ENCODE measurements around a stretch of chr14.

DNA sequence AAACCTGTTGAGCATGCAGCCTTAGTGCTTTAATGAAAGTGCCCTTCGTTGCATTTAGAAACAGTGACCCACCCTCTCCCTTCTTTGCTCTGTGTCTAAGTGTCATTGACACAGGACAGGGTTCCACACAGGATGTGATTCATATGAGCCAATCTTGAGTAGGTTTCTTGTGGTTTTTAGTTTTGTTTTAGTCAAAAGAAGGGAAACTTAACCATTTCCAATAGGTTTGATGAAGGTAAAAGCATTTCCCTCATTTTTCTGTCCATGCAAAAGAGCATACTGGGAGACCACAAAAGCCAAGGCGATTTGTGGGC is 32.7 kb upstream of the HIF1A start:
- PRO-cap, 8 experiments, result no peak in any of the 8 experiments

- PRO-cap, 8 experiments, result peak in 8 of 8 experiments; most common minus-strand start chr14:61695230 (in 6)
These were observed 472 bp upstream of the HIF1A start for GRCh38 chr14:61694707-61695375.

- PRO-cap, 8 experiments, result no peak in any of the 8 experiments
These were observed 65.6 kb upstream of the GPHB5 start for GRCh38 chr14:63384292-63384795.

GRCh38 chr14:63499574-63500242 is 43.5 kb downstream of the PPP2R5E start:
- PRO-cap, 8 experiments, result no peak in any of the 8 experiments

GRCh38 chr14:63541988-63542377 is 1.2 kb downstream of the PPP2R5E start:
- PRO-cap, 8 experiments, result no peak in any of the 8 experiments

- PRO-cap, 8 experiments, result no peak in any of the 8 experiments
These were observed 43.5 kb downstream of the SYNE2 start for GRCh38 chr14:63896072-63896884.

DNA sequence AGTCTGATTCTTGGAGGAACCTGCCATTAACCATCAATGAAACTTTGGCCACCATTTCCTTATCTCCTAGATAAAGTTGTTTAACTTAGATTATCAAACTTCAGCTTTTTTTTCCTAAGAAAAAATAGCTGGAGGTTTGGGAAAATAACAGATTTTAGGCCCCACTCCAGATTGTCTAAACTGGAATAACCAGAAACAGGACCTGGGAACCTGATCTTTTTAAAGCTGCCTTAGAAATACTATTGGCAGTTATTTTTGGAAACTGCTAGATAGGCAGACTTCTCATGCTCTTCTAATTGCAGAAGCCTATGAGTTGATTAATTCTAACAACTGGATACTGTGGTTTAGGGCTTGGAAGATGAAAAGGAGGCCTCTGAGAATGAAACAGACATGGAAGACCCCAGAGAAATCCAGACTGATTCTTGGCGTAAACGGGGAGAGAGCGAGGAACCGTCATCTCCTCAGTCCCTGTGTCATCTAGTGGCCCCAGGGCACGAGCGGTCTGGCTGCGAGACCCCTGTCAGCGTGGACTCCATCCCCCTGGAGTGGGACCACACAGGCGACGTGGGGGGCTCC is 80.2 kb downstream of the ESR2 start:
- PRO-cap, 8 experiments, result no peak in any of the 8 experiments

GRCh38 chr14:64427271-64427610 is 38.1 kb upstream of the AKAP5 start:
- PRO-cap, 8 experiments, result no peak in any of the 8 experiments

GRCh38 chr14:64527800-64528135 is 12.8 kb upstream of the HSPA2 start:
- PRO-cap, 8 experiments, result peak in 4 of 8 experiments; most common plus-strand start chr14:64528044 (in 4)

DNA sequence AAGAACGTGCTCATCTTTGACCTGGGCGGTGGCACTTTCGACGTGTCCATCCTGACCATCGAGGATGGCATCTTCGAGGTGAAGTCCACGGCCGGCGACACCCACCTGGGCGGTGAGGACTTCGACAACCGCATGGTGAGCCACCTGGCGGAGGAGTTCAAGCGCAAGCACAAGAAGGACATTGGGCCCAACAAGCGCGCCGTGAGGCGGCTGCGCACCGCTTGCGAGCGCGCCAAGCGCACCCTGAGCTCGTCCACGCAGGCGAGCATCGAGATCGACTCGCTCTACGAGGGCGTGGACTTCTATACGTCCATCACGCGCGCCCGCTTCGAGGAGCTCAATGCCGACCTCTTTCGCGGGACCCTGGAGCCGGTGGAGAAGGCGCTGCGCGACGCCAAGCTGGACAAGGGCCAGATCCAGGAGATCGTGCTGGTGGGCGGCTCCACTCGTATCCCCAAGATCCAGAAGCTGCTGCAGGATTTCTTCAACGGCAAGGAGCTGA is 945 bp downstream of the HSPA2 start:
- PRO-cap, 8 experiments, result no peak in any of the 8 experiments

- PRO-cap, 8 experiments, result no peak in any of the 8 experiments
These were observed 34.3 kb downstream of the PPP1R36 start for GRCh38 chr14:64584113-64584477.

DNA sequence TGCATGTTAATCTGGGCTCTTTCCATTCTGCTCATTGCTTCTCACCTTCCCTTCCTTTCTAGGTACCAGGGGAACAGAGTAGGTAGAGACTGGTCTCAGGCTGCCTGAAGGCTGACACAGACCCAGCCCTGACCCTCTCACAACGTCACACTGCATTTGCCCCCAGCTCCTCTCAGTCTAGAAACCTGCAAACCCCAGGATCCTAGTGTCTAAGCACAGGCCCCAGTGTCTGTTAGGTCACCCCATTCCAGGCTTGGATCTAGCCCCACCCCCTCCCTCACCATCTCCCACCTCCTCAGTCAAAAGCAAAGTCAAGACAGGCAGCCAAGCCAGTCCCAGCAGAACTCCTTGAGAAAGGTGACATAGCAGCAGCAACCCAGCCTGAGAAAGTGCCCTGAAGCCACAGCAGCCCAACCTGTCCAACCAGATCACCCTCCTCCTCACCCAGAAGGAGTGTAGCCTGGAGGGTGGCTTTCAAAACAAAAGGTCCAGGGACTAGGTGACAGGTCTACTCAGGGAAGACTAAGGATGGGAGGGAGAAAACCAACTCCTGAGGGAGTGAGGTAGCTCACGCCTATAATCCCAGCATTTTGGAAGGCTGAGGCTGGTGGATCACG is 5.3 kb downstream of the RAB15 start:
- PRO-cap, 8 experiments, result no peak in any of the 8 experiments

DNA sequence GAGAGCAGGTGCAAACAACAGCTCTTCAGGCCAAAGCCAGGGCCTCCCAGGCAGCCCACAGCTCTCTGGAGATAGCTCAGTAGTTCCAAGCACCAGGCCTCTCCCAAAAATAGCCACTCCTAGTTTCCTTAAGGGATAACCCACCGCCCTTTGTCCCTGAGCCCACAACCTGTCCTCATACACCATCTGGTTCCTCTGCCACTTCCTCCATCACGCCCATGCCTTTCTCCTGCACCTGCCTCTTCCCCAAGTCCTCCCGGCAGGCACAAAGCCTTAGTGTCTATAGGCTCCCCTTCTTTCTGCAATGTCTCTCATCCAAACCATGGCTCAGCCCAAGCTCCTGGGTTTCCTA is 2.1 kb downstream of the RAB15 start:
- PRO-cap, 8 experiments, result no peak in any of the 8 experiments

- PRO-cap, 8 experiments, result no peak in any of the 8 experiments
These were observed 28.6 kb downstream of the MAX start for GRCh38 chr14:65073639-65074154.

GRCh38 chr14:65096355-65096701 is 6.0 kb downstream of the MAX start:
- PRO-cap, 8 experiments, result peak in 4 of 8 experiments; most common minus-strand start chr14:65096515 (in 4)

DNA sequence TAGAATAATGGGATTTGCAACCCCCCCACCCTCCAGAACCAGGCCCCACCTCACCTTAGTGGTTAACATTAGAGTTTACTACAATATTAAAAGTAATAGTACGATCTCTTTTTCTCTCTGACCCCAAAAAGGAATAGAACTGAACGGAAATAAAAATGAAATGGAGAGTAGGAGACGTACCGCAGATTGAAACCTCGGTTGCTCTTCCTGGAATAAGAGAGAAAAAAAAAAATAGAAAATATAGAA is 1.0 kb downstream of the MAX start:
- PRO-cap, 8 experiments, result peak in 2 of 8 experiments; most common minus-strand start position 130 of the sequence (in 1)

- PRO-cap, 8 experiments, result no peak in any of the 8 experiments
These were observed 134.1 kb upstream of the MAX start for GRCh38 chr14:65236396-65236770.

DNA sequence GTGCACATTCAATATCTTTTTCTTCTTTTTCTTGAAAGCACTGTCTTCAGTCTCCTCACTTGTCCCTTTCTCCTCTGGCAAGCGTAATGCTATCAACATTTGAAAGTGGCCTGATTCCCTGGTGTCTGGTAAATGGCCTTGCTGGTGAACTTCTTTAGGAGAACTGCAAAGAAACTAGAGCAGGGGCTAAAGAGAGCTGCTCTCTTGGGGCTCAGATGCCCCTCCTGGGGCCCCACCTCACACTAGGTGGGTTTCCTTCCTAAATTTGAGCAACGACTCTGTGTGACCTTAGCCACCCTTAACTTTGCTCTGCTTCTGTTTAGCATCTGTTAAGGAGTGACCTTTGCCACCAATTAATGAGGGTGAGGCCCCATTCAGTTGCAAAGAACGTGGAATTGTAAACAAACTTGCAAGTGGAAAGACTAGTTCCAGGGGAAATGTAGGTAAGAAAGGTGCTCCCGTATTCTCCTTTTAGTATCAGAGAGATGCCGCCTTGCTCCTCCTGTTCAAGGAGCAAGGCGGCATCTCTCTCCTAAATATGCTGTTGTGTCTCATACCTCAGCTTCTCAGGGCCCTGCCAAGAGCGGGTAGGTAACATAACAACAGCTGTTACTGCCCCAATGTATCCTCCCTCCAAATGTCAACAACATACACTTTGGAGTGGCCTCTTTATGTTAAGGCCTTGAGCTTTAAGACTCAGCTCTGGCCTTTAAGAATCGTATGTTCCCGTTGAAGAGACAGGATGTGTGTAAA is 77.7 kb upstream of the FUT8 start:
- PRO-cap, 8 experiments, result no peak in any of the 8 experiments

DNA sequence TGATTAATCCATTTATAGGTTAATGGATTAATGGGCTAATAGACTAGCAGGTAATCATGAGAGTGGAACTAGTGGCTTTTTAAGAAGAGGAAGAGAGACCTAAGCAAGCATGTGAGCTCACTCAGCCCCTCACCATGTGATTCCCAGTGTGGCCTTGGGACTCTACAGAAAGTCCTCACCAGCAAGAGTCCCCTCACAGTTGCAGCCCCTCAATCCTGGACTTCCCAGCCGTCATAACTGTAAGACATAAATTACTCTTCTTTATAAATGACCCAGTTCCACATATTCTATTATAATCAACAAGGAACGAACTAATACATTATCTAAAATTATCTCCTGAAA is 60.7 kb upstream of the FUT8 start:
- PRO-cap, 8 experiments, result no peak in any of the 8 experiments

DNA sequence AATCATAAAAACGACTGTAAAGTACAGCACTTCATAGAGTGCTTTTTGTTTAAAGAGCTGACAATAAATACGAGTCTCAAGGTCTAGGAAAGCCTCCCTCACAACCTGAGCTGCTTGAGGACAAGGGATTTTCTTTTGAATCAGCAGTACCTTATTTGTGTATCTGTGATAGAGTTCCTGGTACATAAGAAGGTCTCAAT is 1.3 kb upstream of the FUT8 start:
- PRO-cap, 8 experiments, result no peak in any of the 8 experiments